Colon Carcinoma Metastatic in the Lung (tissue), 2 donors: ENCODE measurements around the gene FOSL2.

DNA sequence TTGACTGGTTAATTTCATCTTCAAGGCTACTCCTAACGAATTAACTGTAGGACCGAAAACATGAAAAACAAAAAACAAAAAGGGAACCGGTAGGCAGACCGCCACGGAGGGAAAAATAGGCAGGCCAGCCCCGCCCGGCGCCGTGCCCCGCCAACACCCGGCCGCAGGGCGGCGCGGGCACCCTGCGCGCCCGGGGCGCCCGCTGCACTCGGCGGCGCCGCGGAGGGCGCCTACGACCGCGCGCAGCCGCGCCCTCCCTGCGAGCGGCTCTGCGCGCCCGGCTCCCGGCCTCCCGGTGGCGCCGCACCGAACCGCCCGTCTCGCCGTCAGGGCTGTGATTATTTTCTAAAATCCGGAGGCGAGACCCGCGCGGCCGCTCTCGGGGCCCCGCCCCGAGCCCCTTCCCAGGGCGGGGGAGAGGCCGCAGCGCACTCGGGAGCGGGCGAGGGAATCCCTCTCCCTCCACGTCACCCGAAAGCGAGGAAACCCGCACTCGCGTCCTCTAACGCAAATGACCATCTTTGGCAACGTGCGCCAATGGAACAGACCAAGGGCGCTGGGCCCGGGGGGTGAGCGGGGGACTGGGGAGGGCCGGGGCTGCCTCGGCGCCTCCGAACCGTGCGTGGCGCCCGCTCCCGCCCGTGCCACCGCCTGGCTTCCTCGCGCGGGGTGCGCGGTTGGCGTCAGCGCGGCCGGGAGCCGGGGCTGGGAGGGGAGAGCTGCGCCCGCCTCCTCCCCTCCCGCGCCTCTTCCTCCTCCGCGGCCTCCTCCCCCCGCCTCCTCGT is 490 bp upstream of the FOSL2 start:
- PRO-cap, 2 experiments: peak in 2 of 2 experiments; most common plus-strand start position 207 of the sequence (in 1); most common minus-strand start position 653 of the sequence (in 2)

DNA sequence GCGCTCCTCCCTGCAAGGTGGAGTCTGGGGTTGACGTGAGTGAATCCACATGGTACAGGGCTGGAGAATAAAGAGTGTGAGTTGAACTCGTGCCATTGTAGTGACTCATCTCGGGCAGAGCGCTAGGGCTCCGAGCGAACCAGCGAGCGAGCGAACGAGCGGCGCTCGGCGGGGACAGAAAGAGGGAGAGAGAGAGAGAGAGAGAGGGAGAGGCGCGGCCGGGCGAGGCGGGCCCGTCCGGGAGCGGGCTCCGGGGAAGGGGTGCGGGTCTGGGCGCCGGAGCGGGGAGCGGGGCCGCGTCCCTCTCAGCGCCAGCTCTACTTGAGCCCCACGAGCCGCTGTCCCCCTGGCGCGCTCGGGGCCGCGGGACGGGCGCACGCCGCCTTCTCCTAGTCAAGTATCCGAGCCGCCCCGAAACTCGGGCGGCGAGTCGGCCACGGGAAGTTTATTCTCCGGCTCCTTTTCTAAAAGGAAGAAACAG is at the start of gene FOSL2:
TSS of gene FOSL2 (plus strand) at position 98 of the 481 bp plus-strand sequence.
- PRO-cap, 2 experiments: peak in 2 of 2 experiments; most common plus-strand start position 95 of the sequence (in 1)

- PRO-cap, 2 experiments: peak in 2 of 2 experiments; most common plus-strand start chr2:28393455 (in 1); most common minus-strand start chr2:28393886 (in 2)
Observed at GRCh38 chr2:28393242-28394028, 777 bp downstream of the FOSL2 start.

GRCh38 chr2:28394029-28394444 is 1.4 kb downstream of the FOSL2 start:
- PRO-cap, 2 experiments: peak in 1 of 2 experiments; most common plus-strand start chr2:28394380 (in 1); most common minus-strand start chr2:28394379 (in 1)

GRCh38 chr2:28395639-28395973 is 2.9 kb downstream of the FOSL2 start:
- PRO-cap, 2 experiments: peak in 2 of 2 experiments; most common plus-strand start chr2:28395726 (in 2); most common minus-strand start chr2:28395855 (in 1)

GRCh38 chr2:28397803-28398129 is 5.1 kb downstream of the FOSL2 start:
- PRO-cap, 2 experiments: no peak in any of the 2 experiments

GRCh38 chr2:28404867-28405369 is 12.3 kb downstream of the FOSL2 start:
- PRO-cap, 2 experiments: no peak in any of the 2 experiments

- PRO-cap, 2 experiments: no peak in any of the 2 experiments
Observed at GRCh38 chr2:28407850-28408681, 15.4 kb downstream of the FOSL2 start.

DNA sequence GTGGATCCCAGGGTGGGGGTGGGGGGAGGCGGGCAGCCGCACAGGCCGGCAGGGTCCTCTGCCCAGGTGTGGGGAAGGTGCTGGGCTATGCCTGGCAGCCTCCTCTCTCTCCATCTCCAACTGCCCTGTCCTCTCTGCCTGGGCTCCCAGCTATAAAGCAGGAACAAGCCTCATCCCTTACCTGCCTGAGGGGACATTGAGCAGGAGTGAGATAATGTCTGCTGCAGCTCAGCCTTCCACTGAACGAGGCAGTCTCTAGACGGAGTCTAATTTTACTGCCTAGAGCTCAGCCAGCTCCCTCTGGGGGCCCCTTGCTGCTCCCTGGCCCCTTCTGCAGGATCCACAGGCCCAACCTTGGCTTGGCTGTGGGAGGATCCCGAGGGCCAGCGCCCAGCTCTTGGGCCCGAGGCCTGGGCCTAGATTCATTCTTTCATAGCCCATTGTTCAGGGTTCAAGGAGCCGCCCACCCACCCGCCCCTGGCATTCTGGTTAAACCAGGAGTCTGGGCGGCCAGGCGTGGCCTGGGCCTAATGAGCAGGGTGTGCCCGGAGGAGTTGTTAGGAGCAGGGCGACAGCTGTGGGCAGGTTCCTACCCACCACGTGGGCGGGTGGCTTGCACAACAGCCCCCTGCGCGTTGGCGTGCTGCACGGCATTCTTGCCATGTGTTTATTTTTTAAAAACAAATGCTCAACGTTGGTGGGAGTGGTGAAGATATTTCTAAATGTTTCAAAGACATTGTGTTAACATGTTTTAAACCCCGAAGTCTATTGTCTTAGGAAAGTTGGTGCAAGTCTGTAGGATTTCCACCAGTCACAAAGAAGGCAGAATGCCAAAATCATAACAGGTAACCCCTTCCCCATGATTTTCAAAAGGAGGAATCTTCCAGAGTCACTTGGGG is 44.7 kb downstream of the FOSL2 start:
- PRO-cap, 2 experiments: peak in 2 of 2 experiments; most common minus-strand start position 127 of the sequence (in 2)

- PRO-cap, 2 experiments: no peak in any of the 2 experiments
Observed at GRCh38 chr2:28528080-28528893, 32.4 kb downstream of the PLB1 start.

DNA sequence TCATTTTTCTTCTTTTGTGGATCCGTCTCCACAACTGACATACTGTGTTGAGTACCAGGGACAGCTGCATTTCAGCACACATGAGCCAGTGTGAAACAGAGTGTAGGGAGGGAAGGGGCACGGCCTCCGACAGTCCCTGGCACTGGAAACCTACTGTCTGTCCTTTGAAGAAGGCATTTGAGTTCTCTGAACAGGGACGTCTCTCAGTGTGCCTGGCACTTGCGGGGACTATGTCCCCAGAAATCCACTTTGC is 48.1 kb downstream of the PLB1 start:
- PRO-cap, 2 experiments: no peak in any of the 2 experiments

- PRO-cap, 2 experiments: no peak in any of the 2 experiments
Observed at GRCh38 chr2:28547775-28548053, 51.9 kb downstream of the PLB1 start.

GRCh38 chr2:28594159-28595372 is 98.7 kb downstream of the PLB1 start:
- PRO-cap, 2 experiments: peak in 1 of 2 experiments; most common plus-strand start chr2:28594629 (in 1); most common minus-strand start chr2:28594537 (in 1)

DNA sequence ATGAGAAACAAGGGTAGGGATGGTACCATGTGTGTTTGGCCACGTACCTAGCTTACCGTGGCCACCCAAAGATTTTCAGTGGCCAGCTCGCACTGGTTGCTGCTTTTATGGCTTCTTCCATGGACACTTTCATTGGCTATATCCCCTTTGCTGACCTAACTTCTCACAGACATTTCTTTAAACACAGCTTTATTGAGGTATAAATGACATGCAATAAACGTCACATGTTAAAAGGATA is 127.6 kb downstream of the PLB1 start:
- PRO-cap, 2 experiments: peak in 1 of 2 experiments; most common minus-strand start position 80 of the sequence (in 1)

- PRO-cap, 2 experiments: peak in 1 of 2 experiments; most common plus-strand start chr2:28627255 (in 1)
Observed at GRCh38 chr2:28626616-28627657, 124.7 kb upstream of the PPP1CB start.

DNA sequence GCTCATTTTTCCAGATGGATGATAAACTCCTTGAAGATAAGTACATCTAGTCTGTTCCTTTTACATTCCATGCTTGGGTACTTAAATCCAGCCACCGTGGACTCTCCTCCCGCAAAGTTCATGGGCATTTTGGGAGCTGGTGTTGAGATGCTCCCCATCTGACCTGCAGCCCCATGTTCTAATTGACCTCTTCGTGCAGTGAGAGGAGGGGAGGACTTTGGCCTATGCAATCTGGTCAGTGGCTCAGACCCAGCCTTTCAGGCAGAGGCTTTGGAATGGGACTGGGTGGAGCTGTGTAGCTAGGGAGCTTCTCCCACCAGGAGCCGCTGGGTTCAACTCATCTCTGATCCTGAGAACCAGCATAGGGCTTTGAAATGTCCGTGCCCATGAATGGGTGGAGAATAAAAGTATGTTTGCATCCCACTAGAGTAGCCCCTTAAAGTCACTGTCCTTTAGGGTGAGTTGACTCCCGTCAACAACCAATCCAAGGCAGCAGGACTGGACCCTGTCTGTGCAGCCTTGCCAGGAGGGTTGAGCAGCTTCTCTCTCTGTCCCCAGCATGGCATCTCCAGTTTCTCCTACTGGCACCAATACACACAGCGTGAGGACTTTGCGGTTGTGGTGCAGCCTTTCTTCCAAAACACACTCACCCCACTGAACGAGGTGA is 120.0 kb upstream of the PPP1CB start:
- PRO-cap, 2 experiments: no peak in any of the 2 experiments

DNA sequence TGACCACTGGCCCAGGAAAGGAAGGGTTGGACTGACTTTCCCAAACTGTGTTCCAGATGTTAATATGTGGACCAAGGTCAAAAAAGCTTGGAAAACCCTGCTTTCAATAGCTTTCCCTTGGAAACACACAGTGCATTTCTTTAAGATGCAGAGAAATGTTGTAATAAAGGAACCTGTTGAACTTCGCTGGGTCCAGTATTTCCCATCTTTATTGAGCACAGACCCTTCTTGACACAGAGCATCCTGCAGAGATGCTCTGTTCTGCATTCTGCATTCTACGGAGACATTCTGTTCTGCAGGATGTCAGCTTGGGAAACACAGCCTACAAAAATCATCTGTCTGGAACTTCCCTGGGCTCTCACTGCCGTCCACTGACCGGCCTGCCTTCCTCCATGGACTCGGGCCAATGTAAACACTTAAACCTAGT is 90.2 kb upstream of the PPP1CB start:
- PRO-cap, 2 experiments: no peak in any of the 2 experiments

DNA sequence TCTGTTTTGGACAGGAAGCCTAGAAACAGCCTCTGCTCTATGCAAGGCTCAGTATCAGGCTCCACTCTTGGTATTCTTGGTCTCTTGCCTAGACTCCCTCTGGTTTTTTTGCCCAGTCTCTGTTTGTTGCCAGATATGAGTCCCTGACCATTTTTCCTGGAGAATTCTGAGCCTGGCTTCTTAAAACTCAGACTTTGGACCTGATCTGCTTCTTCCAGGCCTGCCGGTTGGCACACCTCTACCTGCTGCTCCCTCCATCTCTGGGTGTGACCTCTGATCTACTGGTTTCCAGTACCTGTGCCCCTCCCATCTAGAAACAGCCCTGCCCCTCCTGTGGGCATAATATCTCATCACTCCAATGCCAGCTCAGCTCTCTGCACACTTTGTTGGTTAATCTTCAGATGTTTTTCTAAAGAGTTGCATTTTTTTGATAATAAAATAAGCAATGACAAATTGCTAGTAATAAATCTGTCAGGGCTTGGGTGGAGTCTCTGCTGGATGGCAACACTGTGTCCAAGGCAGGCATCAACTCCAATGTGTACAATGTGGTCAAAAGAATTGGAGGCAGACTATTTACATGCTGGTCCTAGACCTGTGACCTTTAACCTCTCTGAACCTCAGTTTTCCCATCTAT is 89.6 kb upstream of the PPP1CB start:
- PRO-cap, 2 experiments: no peak in any of the 2 experiments

DNA sequence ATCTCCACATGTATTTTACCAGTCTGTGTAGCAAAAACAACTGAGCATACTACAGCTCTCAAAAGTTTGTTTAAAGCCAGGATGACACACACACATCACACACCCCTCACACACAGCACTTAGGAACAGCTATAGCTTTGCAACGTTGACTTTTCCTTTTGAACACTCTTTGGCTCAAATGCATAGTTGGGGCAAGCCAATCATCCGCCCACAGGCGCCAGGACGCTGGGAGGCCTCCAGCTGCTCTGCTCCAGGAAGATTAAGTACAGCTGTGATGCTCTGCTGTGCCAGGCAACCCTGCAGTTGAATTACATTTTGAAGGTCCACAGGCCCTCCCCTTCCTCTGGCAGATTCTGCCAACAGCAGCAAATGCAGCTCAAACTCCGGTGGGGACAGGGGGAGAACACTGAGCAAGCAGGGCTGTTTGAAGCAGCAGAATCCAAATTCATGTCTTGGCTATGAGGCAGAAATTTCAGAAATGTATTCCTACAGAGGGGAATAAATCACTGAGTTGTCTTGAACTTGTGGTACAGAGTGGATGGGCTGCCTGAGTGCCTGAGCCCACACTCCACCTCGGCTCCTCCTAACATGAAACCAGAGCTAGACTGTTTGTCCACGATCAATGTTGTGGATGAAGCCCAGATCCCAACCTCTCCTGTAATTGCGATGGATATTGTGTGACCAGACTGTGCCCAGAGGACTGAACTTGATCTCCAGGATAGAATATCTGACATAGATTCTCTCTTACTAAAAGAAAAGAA is 86.5 kb upstream of the PPP1CB start:
- PRO-cap, 2 experiments: no peak in any of the 2 experiments

GRCh38 chr2:28735478-28736562 is 15.8 kb upstream of the PPP1CB start:
- PRO-cap, 2 experiments: no peak in any of the 2 experiments